Measurements from ENCODE around the genes RAB40A, TEX13A, CLDN2, MORC4 and TMEM164.

DNA sequence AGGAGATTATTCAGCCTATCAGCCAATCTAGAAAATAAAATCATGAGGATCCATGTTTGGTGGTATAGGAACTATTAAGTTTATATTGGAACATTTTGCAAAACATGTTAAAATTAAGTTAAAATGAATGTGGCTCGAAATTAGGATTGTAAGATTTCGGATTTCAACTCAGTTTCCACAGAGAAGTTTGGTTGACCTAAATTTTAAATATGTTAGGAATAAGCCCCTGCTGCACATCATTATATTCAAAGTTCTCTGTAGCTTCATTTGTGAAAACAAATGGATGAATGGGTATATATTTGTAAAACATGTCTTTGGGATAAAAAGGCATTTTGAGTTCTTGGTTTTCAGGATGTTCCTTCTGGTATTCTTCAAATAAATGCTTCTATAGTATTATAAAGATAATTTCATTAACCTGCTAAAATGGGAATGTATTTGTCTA is at the start of gene RAB40A:
Gene RAB40A, minus strand, starts transcription at position 60 of the 442 bp plus-strand sequence.
- RRBS: no CpG with 5 or more reads among the region's 2 CpGs

GRCh38 chrX:103687129-103687655 is 693 bp upstream of the MORF4L2 start:
- RRBS: no CpG with 5 or more reads among the region's 39 CpGs

DNA sequence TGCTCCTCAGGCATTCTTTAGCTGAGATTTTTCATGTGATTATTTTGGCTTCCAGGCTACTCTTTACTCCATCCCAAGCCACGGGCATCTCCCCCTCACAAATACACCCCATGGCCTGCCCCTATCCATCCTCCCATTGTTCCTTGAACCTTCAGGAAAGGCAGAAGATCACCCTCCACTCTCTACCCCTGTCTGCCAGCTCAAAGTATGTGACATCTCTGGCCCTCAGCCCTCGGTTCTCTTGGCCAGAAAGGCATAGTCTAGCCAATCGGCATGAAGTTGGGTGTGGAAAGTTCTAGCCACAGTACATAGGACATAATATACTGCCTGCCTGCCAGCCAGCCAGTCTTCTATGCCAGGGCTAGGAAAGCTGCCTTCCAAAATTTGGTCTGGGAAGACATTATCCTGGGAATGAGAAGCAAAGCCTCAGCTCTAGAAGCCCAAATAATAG is 3.2 kb upstream of the PLP1 start:
- RRBS: no CpG with 5 or more reads among the region's 3 CpGs

DNA sequence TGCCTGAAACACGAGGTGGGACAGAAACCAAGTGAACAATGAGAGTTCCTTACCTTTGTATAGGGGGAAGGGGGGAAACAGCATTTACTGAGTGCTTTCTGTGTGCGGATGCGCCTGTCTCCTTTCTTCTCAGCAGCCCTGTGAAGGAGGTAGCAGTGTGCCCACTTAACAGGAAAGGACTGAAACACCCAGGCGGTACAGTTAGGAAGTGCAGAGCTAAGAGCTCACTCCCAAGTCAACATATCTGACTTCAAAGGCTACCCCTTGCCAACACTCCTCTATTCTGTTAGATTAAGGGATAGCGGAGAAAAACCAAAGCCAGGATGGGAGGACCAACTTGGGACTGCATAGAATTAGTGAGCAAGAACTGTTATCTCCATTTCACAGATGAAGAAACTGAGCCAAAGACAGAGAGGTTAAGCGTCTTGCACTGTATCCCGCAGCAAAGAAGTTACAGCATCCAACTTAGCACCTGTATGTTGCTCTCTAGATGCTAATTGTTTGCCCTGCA is 43.0 kb upstream of the TMSB15B start:
- RRBS: no CpG with 5 or more reads among the region's 7 CpGs

DNA sequence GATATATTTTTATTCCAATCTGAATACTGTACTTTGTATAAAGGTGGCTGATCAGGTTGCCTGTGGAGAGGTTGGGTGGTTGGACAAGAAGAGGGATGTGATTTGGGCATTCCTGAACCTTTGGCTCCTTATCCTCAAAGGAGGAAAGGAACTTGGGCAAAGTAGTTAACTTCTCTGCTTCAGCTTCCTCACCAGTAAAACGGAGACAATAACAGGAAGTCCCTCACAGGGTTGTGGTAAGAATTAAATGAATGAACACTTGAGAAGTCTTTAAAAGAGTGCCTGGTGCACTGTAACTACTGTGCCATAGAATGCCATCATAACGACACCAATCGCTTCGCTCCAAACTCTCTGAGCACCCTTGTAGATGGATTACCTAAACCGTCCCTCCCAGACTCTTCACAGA is 10.5 kb downstream of the ZCCHC18 start:
- RRBS: no CpG with 5 or more reads among the region's 5 CpGs

DNA sequence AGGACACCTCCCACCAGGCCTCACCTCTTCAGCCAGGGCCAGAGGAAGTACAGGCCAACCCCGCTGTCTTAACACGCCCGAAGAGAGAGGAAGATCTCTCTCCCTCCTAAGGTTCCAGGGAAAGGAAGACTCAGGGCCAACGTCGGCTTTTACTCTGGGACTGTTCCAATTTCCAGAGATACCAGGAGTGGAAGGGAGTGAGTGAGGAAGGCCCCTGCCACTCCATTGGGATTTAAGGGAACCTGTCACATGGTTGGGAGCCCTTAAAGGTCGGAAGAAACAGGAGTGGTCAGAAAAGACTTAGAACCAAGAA is at the start of gene TEX13A:
Gene TEX13A, minus strand, starts transcription at position 124 of the 313 bp plus-strand sequence.
- RRBS: no CpG with 5 or more reads among the region's 6 CpGs

DNA sequence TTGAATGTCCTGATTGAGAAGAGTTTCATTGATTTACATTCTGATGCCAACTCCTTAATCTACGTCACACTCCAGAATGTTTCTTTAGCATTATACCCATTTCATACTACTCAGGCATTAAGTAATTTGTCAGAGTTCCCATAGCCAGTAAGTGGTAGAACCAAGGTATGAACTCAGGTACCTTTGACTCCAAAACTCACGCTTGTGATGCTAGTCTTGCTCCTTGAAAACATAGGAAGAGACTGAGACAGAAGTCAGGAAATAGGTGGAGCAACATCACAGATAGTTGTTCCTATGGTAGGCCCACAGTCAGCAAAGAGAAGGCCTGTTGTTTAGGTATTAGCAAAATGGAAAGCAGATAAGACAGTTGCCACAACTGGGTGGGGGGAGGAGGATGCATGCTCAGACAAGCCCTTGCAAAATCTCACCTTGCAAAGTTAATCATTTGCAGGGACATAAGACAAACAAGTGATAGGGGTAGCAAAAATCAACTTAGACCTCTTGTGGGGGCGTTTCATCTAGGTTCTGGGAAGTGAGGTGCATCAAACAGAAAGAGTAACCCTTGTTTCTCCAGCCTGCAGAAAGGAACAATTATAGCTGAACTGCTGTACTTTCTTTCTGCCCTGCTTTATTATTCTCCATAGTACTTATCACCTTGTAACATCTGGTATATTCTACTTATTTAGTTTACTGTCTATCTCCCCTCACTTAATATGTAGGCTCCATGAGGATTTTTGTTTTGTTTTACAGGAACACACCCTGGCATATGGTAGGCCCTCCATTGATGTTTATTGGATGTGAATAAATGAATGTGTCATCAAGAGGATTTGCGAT is 30.7 kb downstream of the SERPINA7 start:
- RRBS: no CpG with 5 or more reads among the region's 4 CpGs

DNA sequence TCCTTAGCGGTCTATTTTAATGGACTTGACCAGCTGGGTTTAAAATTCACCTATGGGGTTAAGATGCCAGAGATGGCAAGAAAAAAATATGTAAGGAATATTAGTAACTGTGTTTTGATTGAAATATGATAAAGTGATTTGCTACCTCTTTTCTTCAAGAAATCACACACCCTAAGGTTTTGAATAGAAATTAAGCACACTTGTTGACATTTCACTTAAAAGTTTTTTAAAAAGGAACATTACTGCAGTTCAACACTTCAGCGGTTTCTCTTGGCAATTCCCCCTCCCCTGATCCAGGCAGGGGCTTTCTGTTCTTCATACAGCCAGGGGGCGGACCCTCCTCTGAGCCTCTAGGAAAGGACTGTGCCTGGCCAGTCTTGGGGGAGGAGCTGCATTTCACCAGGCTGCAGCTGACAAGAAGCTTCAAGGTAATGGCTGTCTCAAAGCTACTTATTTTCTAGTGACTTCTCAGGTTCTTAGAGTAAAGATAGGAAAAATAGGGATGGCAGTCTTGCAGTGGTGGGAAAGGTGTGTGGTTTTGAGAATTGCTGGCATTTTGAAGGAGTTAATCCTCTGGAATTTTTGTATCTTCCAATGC is 33.3 kb downstream of the PWWP3B start:
- RRBS: no CpG with 5 or more reads among the region's 3 CpGs

DNA sequence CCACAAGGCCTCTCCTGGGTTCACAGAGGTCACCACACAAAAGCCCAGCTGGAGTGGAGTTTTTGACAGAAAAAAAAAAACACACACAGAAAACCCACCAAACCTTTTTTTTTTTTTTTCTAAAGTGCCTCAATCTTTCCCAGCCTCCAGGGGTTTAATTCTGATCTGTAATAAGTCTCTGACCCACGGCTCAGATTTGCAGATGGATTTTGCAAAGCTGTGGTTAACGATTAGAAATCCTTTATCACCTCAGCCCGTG is at the start of gene CLDN2:
Gene CLDN2, plus strand, starts transcription at position 199 of the 259 bp plus-strand sequence.
- RRBS: no CpG with 5 or more reads among the region's 3 CpGs

- RRBS: 26% methylated on average over 29 of the region's 55 CpGs
Measured at GRCh38 chrX:106999926-107000659, at the start of gene MORC4. MORC4 (minus strand) TSS chrX:107000212.

GRCh38 chrX:107654671-107655690 is 26.7 kb downstream of the PRPS1 start:
- RRBS: no CpG with 5 or more reads among the region's 23 CpGs

GRCh38 chrX:107740531-107741246 is 34.9 kb downstream of the TSC22D3 start:
- RRBS: no CpG with 5 or more reads among the region's 5 CpGs

- RRBS: no CpG with 5 or more reads among the region's 16 CpGs
Measured at GRCh38 chrX:107741247-107742315, 34.0 kb downstream of the TSC22D3 start.

- RRBS: no CpG with 5 or more reads among the region's 3 CpGs
Measured at GRCh38 chrX:107761447-107761932, 14.1 kb downstream of the TSC22D3 start.

- RRBS: no CpG with 5 or more reads among the region's 12 CpGs
Measured at GRCh38 chrX:107773888-107774560, 1.6 kb downstream of the TSC22D3 start.

DNA sequence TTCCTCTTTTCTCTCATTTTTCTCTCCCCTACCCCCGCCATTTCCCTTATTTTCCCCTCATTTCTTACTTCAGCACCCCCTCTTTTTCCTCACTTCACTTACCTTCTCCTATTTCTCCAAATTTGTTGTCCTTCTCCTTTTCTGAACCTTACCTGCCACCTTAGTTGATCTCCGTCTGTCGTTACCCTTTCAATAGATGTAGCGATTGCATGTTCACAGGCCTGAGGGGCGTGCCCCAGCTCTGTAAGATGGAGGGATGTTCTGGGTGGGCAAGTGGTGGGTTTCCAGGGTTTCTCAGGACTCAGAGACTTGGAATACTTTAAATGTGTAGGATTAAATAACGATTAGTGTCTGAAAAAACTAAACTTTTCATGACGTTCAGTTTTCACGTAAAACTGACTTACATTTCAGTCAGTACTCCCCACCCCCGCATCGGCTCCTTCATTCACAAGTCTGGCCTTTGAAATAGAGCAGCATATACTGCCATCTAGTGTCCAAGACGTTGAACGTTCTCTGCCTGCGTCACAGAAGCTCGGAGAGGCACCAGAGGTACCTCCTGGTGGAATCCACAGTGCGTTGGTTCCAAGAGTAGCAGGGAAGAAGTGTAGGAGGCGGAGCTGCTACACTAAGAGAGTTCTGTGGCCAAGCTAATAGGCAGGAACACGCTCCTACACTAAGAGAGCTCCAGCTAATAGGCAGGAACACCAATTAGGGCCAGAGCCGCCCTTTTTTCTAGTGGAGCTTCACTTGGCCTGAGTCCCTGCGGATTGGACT is 478 bp upstream of the NCBP2L start:
- RRBS: no CpG with 5 or more reads among the region's 19 CpGs

GRCh38 chrX:108198487-108198908 is 106.9 kb downstream of the ATG4A start:
- RRBS: no CpG with 5 or more reads among the region's 1 CpG

DNA sequence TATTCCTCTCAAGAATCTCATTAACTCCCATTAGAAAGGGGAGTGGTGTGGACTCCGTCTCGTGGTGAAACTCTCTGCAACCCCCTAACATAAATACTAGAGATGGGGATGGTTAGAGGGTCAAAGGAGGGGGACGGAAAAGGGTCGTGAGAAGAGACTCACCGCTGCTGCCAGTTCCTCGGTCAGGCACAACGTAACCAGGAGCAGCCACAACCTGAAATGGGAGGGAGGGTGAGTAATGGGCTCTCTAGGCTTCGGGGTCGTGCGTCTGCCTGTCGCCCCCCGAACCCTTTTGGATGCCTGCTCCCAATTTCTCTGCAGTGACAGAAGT is 477 bp downstream of the COL4A6 start:
- RRBS: no CpG with 5 or more reads among the region's 12 CpGs

DNA sequence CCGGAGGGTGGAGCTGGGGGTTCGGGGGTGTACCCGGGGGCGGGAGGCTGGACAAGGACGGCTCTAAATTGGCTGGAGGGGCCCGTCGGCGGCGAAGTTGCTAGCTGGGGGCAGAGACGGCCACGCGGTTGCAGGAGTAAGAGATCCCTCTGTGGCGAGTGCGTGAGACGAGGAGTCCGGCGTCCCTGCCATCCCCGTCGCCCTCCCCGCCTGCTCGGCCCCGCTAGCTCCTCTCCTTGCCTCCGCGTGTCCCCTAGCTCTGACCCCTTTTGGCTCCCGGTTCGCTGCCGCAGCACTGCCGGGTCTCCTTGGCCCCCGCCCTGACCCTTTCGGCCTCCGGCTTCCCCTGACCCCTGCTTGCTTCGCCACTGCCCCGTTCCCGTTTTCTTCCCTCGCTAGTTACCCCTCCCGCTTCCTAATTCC is at the start of gene TMEM164:
Gene TMEM164, plus strand, starts transcription at position 94 of the 423 bp plus-strand sequence.
- RRBS: 26% methylated on average over 9 of the region's 36 CpGs

GRCh38 chrX:110003702-110003892 is 683 bp downstream of the TMEM164 start:
- RRBS: 19% methylated on average over 2 of the region's 5 CpGs